Foreskin fibroblast (primary cell): ENCODE measurements around the genes OR51A2, OR51L1, OR51B5, UBQLNL, TRIM34, APBB1, RRP8, TPP1, RBMXL2 and SYT9.

DNA sequence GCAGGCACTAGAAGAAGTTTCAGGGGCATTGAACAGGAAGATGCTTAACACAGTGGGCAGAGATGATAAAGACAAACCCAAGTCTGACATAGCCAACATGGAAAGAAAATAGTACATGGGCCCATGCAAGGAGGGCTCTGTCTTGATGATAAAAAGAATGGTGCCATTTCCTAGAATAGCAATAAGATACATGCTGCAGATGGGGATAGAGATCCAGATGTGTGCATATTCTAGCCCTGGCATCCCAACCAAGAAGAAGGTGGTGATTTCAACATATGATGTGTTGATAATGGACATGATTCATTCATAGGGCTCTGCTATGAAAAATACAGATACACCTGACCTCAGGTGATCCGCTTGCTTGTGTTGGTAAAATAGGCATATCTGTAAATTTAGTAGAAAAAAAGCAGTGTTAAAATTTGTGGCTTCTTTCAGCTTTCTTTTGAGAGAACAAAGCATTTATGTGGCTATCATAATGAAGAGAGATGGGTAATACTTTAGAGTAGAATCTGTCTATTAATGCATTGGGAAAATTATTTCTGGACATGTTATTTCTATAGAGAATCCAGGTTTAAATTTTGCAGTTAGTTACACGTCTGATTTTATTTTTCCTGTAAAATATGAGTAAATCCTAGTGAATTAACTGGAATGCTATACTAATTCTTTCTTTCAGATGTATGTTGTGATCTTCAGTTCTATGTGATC, at the start of gene OR51A2:
Gene OR51A2 (minus strand): TSS at position 297 of the 705 bp plus-strand sequence.
- RRBS: no CpG with 5 or more reads among the region's 2 CpGs

DNA sequence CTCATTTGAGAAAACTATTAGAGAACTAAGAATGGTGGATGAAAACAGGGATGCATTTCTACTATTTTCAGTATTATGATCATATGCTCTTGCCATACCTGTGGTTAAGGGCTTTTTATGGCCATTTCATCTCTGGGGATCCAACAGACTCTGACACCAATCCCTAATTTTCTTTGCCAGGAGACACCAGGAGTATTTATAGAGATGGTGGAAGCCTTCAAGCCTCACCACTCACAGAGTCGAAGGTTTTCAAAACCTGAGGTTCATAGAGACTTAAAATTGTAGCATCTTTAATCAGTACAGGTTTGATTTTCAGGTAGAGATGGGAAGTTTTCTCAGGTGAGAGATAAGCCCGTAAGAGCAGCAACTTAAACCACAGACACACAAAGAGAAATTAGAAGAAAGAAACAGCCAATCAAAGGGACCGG, at the start of gene OR51L1:
Gene OR51L1 (plus strand): TSS at position 239 of the 428 bp plus-strand sequence.
- RRBS: no CpG with 5 or more reads among the region's 3 CpGs

- RRBS: no CpG with 5 or more reads among the region's 4 CpGs
Measured at GRCh38 chr11:5343389-5343711, at the start of gene OR51B5. Gene OR51B5 (minus strand): TSS chr11:5343524.

GRCh38 chr11:5516448-5516876, at the start of gene UBQLNL:
Gene UBQLNL (minus strand): TSS chr11:5516699.
- RRBS: no CpG with 5 or more reads among the region's 1 CpG

- RRBS: no CpG with 5 or more reads among the region's 6 CpGs
Measured at GRCh38 chr11:5624580-5625322, at the start of gene TRIM34. Gene TRIM34 (plus strand): TSS chr11:5625001.

GRCh38 chr11:6143366-6143770, 26.8 kb downstream of the OR52B2 start:
- RRBS: no CpG with 5 or more reads among the region's 7 CpGs

GRCh38 chr11:6217360-6218249, 12.2 kb downstream of the C11orf42 start:
- RRBS: no CpG with 5 or more reads among the region's 25 CpGs

- RRBS: no CpG with 5 or more reads among the region's 13 CpGs
Measured at GRCh38 chr11:6405228-6405820, 13.6 kb downstream of the APBB1 start.

- RRBS: 0% methylated on average over 2 of the region's 87 CpGs
Measured at GRCh38 chr11:6418071-6419329, at the start of gene APBB1. Gene APBB1 (minus strand): TSS chr11:6419094.

- RRBS: no CpG with 5 or more reads among the region's 10 CpGs
Measured at GRCh38 chr11:6435530-6436205, 5.1 kb downstream of the HPX start.

DNA sequence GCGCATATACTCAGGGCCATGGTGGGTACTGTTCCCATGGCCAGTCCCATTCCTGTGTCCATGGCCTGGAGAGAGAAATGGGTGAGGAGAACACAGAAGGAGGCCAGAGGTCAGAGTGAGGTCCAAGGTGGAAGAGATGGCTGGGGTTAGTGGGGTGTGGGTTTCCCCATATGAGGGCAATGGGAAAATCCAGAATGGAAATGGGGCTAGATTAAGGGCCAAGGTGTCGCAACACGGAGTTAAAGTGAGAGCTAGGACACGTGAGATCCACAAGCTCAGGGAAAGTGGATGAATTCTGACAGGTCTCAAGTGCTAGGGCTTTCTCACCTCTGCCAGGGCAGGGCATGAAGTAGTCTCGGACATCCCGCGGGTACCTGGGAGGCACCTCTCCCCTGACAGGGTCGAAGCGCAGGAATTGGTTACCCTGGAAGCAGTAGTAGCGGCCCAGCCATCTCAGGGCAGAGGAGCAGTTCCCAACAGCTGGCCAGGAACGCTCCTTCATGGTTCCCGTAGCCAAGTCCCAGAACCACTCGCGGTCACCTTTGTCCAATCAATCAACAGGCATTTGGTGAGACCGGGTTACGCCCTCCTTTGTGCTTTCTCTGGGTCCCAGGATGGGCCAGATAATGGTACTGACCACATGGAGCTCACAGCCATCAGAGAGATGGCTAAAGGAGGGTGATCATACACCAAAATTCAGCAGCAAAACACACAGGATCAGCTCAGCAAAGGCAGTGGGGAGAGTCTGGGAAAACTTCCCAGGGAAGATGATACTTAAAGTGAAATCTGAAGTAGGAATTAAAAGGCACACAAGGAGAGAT, 3.5 kb downstream of the HPX start:
- RRBS: no CpG with 5 or more reads among the region's 16 CpGs

DNA sequence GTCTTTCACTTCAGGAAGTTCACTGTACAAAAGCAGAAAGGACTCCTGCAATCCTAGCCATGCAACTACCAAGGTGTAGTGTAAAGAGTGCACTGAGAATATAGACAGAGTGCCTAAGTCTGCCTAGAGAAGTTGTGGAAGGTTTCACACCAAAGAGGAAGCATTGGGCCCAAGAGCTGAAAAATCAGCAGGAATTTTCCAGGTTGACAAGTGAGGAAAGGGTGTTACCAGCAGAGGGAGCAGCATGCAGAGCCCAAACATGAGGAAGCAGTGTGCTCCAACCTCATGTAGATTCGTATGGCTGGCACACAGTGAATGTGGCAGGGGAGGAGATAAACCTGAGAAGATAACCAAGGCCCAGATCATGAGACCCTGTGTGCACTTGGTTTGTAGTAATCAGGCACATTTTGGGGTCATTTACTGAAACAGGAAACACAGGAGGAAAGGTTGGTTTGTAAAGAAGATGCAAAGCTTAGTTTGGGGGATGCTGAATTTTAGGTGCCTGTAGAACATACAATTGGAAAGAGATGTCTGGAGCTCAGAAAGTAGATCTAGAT, 1.8 kb downstream of the HPX start:
- RRBS: no CpG with 5 or more reads among the region's 1 CpG

- RRBS: 3% methylated on average over 6 of the region's 71 CpGs
Measured at GRCh38 chr11:6602954-6603943, at the start of gene RRP8. Gene RRP8 (minus strand): TSS chr11:6603616.

DNA sequence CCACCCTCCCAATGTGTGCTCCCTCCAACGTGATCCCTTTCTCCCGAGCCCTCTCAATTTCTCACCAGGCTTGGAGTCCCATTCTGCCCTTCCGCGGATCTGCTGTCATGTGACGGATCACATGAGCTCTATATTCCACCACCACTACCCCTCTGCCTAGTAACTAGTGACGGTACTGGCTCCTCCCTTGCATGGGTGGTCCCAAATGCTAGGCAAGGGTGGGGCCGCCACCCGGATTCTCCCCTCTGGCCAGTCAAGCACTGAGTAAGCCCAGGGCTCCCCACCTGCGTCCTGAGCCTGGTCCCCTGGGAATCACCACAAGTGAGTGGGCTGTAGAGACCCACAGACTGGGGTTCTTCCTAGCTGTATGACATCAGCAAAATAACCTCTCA, at the start of gene TPP1:
Gene TPP1 (minus strand): TSS at position 104 of the 392 bp plus-strand sequence.
- RRBS: no CpG with 5 or more reads among the region's 9 CpGs

DNA sequence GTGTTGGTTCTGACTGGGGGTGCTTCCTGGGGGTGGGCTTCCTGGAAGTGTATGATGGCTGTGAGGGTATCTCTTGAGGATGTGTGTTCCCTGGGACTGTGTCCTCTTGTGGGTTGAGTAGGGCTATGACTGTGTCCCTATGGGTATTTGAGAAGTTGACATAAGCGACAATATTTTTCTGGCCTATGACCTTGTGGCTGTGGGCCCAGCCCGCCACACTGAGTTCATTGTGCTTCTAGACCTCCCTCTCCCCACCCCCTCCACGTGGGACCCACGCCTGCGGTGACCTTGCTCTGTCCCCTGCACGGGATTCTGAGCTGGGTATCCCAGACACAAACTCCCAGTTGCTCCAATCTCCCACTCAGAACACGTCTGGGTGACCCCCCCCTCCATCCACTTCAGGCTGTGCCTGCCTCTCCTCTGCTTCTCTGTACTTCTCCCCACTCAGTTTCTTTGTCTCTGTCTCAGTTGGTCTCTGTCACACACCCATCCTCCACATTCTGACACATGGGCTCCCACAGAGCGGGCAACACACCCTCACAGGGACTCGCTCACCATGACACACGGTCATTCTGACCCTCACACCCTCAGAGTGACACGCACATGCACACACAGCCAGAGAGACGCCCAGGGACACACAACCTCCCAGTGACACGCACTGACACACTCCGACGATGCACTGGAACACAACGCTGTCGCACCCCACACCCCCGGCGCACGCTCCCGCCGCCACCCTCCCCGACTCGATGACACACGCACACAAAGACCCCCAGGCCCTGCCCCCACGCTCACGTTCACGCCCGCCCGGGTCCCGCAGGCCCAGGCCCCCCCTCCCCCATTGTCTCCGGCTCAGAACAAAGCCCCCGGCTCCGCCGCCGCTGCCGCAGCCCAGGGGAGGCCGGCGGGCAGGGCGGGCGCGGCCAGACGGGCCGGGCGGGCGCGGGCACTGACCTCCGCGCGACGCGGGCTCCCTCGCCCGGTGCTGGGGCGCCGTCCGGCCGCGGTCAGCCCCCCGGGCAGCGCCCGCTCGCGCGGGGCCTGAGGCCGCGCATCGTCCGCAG, 667 bp downstream of the DCHS1 start:
- RRBS: 1% methylated on average over 40 of the region's 69 CpGs

GRCh38 chr11:6678983-6679717, 4.0 kb downstream of the MRPL17 start:
- RRBS: no CpG with 5 or more reads among the region's 7 CpGs

DNA sequence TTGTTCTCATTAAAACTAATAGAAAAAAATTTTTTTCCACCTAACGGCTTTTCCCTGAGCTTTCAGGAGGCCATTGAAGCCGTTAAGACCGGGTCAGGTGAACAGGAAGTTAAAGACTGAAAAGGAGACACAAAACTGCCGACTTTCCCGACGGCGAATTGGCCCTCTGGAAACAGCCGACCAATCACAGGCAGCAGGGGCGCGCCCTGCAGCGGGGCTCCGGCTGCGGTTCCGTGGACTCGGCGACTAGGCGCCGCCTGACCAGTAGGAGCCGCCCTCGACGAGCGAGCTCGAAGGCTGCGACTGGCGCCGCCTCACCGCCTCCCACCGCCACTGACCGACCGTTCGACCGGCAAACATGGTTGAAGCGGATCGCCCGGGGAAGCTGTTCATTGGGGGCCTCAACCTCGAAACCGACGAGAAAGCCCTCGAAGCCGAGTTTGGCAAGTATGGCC, at the start of gene RBMXL2:
Gene RBMXL2 (plus strand): TSS at position 236 of the 455 bp plus-strand sequence.
- RRBS: 84% methylated on average over 4 of the region's 40 CpGs

GRCh38 chr11:7251744-7252312, at the start of gene SYT9:
Gene SYT9 (plus strand): TSS chr11:7251904.
- RRBS: 2% methylated on average over 37 of the region's 62 CpGs

DNA sequence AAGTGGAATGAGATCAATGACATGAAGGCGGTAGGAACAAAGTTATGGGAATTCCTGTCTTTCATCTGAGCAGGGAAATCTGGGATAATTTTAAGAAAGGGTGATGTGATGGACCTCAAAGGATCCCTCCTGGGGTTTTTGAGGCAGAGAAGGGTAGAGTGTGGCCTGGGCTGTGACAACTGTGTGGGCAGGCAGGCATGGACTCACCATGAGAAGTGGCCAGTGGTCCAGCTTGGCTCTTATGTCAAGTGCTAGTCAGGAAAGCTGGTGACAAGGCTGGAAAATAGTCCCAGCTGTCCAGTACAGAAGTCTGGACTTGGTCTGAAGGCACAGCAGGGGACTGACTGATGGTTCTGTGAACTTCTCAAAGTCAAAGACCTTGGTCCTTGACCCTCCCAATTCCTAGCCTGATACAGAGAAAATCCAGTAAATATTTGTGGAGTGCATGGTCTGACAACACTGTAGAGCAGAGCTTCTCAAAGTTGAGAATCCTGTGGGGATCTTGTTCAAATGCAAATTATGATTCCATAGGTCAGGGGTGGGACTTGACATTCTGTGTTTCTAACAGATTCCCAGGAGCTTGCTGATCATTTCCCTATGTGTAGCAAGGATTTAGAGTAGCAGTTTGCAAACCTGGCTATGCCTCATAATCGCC, 1.7 kb downstream of the PPFIBP2 start:
- RRBS: no CpG with 5 or more reads among the region's 2 CpGs